ENCODE measurements around a stretch of chr12.

GRCh38 chr12:120570646-120571699, 10.2 kb downstream of the POP5 start:
- RRBS = no CpG with 5 or more reads among the region's 12 CpGs
CAGE:
- cytosol, long polyA plus RNA = no peak
- long polyA plus RNA = no peak
- nucleus, long polyA plus RNA = no peak

GRCh38 chr12:120574038-120574530, 7.1 kb downstream of the POP5 start:
- RRBS = no CpG with 5 or more reads among the region's 2 CpGs
CAGE:
- cytosol, long polyA plus RNA = no peak
- long polyA plus RNA = no peak
- nucleus, long polyA plus RNA = no peak

GRCh38 chr12:120580127-120580602, 1.0 kb downstream of the POP5 start:
- RRBS = no CpG with 5 or more reads among the region's 9 CpGs
CAGE:
- cytosol, long polyA plus RNA = no peak
- long polyA plus RNA = no peak
- nucleus, long polyA plus RNA = no peak

DNA sequence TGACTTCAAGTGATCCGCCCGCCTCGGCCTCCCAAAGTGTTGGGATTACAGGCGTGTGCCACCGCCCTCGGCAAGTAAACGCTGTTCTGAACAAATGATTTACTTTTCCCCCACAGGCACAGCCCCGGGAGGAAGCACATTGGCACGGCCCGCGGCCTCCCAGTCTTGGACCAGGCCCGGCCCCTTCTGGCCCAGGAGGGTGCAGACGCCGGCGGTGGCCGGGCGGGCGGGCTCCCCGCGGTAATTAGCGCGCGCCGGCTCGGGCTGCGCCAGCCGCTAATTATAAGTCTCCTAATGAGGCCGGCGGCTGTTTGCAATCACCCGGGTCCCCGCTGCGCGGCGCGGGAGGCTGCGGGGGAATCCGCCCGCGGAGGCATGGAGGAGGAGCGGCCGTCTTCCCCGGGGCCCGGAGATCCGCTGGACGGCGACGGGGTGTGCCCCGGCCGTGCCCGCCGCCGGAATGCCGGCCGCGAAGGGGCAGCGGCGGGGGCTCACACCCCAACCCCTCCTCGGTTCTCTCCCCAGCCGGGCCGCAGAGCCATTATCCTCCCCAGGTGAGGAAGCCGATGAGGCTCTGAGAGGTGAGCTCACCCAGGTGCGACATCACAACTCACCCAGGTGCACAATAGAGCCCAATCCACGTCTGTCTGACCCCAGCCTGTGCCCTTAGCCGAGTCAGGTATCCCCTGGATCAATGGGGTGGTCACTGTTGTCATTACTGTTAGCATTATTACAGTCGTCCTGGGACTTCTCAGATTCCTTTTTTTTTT, 3.4 kb upstream of the POP5 start:
- RRBS = 5% methylated on average over 36 of the region's 65 CpGs
CAGE:
- cytosol, long polyA plus RNA = no peak
- long polyA plus RNA = no peak
- nucleus, long polyA plus RNA = no peak

- RRBS = no CpG with 5 or more reads among the region's 7 CpGs
CAGE:
- cytosol, long polyA plus RNA = no peak
- long polyA plus RNA = no peak
- nucleus, long polyA plus RNA = no peak
Observed at GRCh38 chr12:120651641-120652092, 11.2 kb downstream of the CABP1 start.

- RRBS = no CpG with 5 or more reads among the region's 16 CpGs
CAGE:
- cytosol, long polyA plus RNA = no peak
- long polyA plus RNA = no peak
- nucleus, long polyA plus RNA = no peak
Observed at GRCh38 chr12:120692218-120693203, 5.6 kb downstream of the MLEC start.

DNA sequence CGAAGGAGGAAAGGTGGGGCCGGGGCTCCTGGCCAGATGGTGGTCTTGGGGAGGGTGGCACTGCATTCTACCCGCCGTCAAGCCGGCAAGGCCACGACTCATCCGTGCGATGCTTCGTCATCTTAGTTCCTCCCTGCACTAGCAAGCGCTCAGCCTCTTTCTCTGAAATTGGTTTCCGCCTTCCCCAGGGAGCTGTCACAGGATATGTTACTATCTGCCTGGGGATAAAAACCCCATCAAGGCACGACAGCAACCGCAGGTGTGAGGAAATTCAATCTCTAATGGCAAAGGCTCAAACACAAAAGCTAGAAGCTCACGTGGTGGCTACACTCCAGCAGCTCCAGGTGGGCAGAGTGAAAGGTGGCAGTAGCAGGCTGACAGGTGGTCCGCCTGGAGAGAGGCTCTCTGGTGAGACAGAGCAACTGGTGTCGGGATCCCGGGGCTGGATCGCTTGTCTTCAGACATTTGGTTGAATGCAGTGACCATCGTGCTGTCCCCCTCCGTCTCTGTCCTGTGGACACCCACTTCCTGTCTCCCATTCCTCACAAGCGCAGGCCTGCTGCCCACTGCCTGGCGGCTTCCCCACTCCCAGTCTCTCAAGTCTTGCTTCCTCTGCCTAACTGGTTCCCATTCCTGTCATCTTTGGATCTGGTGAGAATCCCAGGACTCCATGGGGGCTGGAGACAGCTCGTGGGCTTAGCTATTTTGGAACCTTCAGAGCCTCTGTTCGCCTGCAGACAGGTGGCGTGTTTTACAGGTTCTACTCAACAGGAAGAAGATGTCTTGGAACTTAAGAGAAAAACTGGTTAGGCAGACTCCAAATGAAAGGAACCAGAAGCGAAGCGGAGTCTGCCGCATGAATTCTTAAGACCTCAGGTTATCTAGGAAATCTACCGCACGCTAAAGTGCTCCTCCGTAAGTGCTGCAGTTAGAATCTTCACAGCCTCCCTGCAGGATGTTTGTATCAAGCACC, 34.4 kb downstream of the ACADS start:
- RRBS = 84% methylated on average over 5 of the region's 31 CpGs
CAGE:
- cytosol, long polyA plus RNA = no peak
- long polyA plus RNA = no peak
- nucleus, long polyA plus RNA = no peak

GRCh38 chr12:120771440-120771979, 45.9 kb downstream of the ACADS start:
- RRBS = no CpG with 5 or more reads among the region's 6 CpGs
CAGE:
- cytosol, long polyA plus RNA = no peak
- long polyA plus RNA = no peak
- nucleus, long polyA plus RNA = no peak

DNA sequence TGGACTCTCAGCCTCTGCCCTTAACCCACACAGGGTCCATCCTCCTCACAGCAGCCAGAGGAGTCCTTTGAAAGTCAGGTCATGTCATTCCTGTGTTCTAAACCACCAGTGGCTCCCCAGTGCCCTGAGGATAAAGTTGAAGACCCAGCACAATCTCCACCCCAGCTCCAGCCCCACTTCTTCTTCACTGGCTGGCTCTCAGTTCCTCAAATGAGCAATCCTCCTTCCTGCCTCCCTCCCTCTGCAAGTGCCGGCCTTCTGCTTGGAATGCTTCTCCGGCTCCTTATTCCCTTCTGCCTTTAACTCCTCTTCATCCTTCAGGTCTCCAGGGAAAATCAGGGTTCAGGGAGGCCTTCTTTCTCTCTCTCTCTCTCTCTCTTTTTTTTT, 32.0 kb upstream of the SPPL3 start:
- RRBS = no CpG with 5 or more reads among the region's 2 CpGs
CAGE:
- cytosol, long polyA plus RNA = no peak
- long polyA plus RNA = no peak
- nucleus, long polyA plus RNA = no peak

DNA sequence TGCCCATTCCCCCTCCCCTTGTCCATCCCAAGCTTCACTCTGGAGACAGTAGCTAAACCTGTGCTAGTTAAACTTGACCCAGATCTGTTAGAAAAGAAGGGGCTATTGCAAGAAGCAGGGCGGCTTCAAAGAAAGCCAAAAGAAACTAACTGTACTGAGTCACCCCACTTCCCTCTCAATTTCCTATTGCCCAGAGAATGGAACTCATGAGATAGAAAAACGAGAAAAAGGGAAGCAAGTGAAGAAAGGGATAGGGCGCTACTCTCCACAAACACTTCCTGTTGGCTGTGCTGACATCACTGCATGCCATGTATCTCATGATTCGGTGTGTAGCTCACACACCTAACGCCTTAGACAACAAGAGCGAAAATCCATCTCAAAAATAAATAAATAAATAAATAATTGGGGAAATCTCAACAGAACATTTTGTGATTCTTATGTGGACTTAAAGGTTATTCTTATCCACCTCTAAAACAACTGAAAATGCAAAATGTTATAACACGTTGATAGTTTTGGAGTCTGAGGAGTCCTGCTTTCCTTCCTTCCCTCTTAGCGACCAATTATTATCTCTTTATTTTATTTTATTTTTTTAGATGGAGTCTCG, 13.0 kb upstream of the P2RX4 start:
- RRBS = no CpG with 5 or more reads among the region's 9 CpGs
CAGE:
- cytosol, long polyA plus RNA = no peak
- long polyA plus RNA = no peak
- nucleus, long polyA plus RNA = no peak

DNA sequence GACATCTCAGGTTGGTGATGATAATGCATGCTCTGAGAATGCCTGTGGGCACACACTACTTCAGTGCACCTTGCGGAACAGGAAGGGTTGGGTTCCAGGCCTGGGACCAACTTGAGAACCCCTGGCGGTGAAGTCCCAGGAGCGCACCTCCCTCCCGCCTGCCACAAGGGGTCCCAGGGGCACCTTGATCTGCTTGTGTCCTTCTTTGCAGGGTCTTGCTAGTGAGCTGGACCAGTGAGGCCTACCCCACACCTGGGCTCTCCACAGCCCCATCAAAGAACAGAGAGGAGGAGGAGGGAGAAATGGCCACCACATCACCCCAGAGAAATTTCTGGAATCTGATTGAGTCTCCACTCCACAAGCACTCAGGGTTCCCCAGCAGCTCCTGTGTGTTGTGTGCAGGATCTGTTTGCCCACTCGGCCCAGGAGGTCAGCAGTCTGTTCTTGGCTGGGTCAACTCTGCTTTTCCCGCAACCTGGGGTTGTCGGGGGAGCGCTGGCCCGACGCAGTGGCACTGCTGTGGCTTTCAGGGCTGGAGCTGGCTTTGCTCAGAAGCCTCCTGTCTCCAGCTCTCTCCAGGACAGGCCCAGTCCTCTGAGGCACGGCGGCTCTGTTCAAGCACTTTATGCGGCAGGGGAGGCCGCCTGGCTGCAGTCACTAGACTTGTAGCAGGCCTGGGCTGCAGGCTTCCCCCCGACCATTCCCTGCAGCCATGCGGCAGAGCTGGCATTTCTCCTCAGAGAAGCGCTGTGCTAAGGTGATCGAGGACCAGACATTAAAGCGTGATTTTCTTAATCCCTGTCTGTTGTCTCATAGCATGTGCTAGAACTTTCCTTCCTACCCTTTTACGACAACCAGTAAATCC, 23.6 kb downstream of the P2RX4 start:
- RRBS = no CpG with 5 or more reads among the region's 20 CpGs
CAGE:
- cytosol, long polyA plus RNA = start-site peak on the plus strand centred at position 289 of the sequence, 17 bp wide, 6 and 17 reads in 2 replicates
- long polyA plus RNA = no peak
- nucleus, long polyA plus RNA = no peak

GRCh38 chr12:121261672-121262416, 34.7 kb downstream of the CAMKK2 start:
- RRBS = no CpG with 5 or more reads among the region's 15 CpGs
CAGE:
- cytosol, long polyA plus RNA = no peak
- long polyA plus RNA = no peak
- nucleus, long polyA plus RNA = no peak

GRCh38 chr12:121279349-121280104, 17.0 kb downstream of the CAMKK2 start:
- RRBS = no CpG with 5 or more reads among the region's 22 CpGs
CAGE:
- cytosol, long polyA plus RNA = no peak
- long polyA plus RNA = no peak
- nucleus, long polyA plus RNA = no peak

DNA sequence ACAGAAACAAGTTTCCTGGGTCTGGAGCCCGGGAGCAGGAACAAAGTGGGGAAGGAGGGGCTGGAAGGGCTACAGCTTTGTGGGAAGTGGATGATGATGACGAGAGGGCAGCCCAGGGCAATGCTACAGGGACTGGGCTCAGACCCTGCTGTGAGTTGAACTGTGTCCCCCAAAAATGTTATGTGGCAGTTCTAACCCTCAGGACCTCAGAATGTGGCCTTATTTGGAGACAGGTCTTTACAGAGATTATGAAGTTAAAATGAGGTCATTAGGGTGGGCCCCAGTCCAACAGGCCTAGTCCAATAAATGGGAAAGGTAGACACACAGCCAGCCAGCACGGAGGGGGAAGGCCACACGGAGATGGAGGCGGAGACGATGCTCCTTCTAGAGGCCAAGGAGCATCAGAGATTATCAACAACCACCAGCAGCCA, 14.3 kb downstream of the CAMKK2 start:
- RRBS = no CpG with 5 or more reads among the region's 6 CpGs
CAGE:
- cytosol, long polyA plus RNA = no peak
- long polyA plus RNA = no peak
- nucleus, long polyA plus RNA = no peak

- RRBS = no CpG with 5 or more reads among the region's 13 CpGs
CAGE:
- cytosol, long polyA plus RNA = no peak
- long polyA plus RNA = no peak
- nucleus, long polyA plus RNA = no peak
Observed at GRCh38 chr12:121284608-121285319, 11.7 kb downstream of the CAMKK2 start.

DNA sequence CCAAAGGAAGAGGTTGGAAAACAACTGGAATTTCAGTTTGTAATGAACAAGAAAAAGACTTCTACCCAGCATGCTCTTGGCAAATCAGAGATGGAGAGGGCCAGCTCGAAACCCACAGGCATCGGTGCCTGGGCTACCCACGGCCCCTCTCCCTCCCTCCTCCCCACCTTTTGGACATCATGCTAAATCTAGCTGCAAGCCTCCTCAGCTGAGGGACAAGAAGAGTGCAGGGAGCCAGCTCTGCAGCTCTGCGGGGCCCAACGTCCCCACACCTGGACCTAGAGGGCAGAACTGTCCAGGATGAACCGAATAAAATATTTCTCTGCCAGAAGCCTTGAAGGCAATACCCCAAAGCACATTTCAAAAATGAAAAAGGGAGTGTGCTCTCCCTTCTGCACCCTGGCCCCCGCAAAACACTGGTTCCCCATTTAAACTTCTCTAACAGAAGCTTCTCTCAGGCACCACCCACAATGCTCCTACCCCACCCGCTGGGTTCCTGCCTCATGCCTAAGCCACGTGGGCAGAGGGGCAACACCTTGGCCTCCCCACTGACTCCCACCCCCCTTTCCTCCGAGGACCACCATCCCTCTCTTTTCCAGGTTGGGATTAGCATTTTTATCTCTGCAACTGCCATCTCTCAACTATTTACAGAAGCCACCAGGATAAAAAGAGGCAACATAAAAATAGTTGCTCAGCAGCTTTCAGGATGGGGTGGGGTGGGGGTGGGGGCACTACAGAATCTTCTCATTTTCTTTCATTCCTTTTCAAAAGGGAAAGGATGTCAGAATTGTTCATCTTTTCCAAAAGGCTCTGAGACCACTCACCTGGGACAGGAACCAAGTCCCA, 8.1 kb downstream of the CAMKK2 start:
- RRBS = no CpG with 5 or more reads among the region's 10 CpGs
CAGE:
- cytosol, long polyA plus RNA = no peak
- long polyA plus RNA = no peak
- nucleus, long polyA plus RNA = no peak

DNA sequence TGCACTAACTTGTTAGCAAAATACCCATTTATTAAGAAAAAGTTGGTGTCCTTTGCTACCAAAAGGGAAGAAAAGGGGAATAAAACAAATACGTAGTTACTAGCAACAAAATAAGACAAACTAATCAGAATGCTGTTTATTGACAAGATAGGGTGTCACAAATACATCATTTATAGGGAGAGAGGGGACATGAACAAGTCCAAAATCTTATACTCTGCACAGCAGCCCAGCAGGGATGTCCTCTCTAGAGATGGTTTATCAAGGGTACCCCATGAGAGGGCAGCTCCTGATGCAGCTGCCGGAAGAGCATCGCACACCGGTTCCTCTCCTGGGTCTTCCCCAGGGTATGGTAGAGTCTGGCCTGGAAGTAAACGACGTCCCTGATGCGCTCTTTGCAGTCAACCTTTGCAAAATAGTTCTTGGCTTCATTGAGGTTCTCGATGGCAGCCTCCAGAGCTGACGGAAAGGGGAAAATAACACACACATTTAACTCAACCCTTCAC, 11.8 kb upstream of the CAMKK2 start:
- RRBS = no CpG with 5 or more reads among the region's 9 CpGs
CAGE:
- cytosol, long polyA plus RNA = no peak
- long polyA plus RNA = no peak
- nucleus, long polyA plus RNA = no peak

DNA sequence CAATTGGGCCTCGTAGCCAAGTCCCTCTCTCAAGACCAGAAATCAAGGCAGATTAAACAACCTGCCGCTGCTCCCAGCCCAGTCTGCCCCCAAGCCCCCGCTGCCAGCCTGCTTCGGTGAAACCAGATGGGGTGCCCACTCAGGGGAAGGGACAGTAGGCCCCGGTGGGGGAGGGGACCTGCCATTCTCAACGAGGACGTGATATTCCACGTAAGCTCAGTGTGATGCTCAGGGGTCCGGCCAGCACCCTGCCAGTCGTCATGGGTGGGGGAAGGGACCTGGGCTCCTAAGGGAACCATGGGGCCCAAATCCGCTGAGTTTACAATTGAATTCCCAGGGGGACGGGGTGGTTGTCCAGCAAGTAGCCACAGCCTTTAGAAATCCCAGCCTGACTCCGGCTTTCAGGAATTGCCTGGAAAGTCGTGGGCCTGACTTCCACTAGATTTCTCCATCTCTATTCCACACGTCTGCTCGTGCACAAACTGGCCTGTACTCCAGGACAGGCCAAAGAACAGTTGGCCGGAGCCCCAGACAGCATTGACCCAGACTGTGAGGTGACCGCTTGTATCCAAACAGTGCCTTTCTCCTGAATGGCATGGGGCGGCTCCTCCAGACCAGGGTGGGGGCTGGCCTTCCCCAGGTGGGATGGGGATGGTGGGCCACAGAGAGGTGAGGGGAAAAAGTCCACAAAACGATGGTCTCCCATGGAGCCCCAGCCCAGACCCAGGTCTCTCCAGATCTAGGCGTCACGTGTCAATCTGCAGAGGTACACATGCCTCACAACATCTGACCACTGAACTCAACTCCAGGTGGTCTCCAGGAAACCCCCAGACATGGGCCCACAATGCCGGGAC, 62.2 kb downstream of the KDM2B start:
- RRBS = 98% methylated on average over 4 of the region's 23 CpGs
CAGE:
- cytosol, long polyA plus RNA = no peak
- long polyA plus RNA = no peak
- nucleus, long polyA plus RNA = no peak

DNA sequence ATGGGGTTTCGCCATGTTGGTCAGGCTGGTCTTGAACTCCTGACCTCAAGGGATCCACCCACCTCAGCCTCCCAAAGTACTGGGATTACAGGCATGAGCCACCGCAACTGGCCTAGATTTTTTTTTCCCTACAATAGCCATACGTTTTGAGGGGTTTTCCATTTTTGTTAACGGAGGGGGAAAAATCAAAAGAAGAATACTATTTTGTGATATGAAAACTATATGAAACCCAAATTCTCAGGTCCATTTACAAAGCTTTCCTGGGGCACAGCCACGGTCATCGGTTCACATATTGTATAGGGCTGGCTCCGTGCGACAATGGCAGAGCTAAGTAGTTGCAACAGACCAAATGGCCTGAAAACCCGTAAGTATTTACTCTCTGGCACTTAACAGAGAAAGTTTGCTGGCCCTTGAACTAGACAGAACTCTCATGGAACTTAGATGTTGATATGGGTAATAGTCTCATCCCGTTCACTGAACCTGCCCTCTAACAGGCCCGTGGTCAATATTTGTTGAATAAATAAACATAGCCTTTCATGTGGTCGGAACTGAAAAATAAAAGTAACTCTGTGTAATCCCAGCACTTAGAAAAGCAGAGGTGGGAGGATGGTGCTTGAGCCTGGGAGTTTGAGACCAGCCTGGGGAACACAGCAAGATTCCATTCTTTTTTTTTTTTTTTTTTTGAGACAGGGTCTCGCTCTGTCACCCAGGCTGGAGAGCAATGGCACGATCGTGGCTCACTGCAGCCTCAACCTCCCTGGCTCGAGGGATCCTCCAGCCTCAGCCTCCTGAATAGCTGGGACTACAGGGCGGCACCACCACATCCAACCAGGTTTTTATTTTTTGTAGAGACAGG, 29.9 kb downstream of the KDM2B start:
- RRBS = no CpG with 5 or more reads among the region's 17 CpGs
CAGE:
- cytosol, long polyA plus RNA = no peak
- long polyA plus RNA = no peak
- nucleus, long polyA plus RNA = no peak

- RRBS = no CpG with 5 or more reads among the region's 4 CpGs
CAGE:
- cytosol, long polyA plus RNA = no peak
- long polyA plus RNA = no peak
- nucleus, long polyA plus RNA = no peak
Observed at GRCh38 chr12:121608664-121609022, 27.8 kb upstream of the KDM2B start.

All from SK-N-SH (cell line).